HT1080 (cell line): Measurements from ENCODE around the genes CAND1 and MDM1.

DNA sequence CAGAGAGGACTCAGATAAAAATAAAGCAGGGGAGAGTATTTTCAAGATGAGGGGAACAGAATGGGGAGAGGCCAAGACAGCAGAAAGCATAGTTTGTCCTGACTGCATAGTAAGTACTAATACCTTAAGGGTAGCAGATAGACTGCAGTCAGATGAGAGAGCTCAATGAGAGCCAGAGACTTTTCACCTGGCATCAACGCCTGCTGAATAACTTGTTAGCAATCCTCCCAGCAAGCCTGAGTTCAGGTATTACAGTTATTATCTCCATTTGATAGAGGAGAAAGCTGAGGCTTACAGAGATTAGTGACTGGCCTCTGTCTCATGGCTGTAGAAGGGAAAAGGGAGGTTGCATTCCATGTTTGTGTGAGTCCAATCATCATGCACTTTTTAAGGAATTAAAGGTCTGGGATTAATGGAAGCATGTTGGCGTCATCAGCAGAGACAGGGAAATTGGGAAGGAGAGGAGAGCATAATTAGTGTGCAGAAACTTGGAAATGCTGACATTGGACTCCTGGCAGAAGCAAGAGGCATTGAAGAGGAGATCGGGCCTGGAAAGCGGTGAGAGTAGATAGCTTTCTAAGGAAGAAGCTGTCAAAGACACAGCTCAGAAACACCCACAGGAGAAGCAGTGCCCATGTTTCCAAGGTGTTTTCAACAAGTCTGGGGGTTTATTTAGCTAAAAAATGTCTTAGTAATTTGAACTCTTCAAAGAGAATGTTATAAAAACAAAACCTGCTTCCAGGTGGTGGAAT lies 49.3 kb downstream of the IRAK3 start:
RAMPAGE:
- cytosol, long total RNA, result no peak
- long total RNA, result no peak
- nucleus, long total RNA, result no peak

GRCh38 chr12:66445144-66445642 lies 142.9 kb downstream of the HELB start:
RAMPAGE:
- cytosol, long total RNA, result no peak
- long total RNA, result no peak
- nucleus, long total RNA, result no peak

DNA sequence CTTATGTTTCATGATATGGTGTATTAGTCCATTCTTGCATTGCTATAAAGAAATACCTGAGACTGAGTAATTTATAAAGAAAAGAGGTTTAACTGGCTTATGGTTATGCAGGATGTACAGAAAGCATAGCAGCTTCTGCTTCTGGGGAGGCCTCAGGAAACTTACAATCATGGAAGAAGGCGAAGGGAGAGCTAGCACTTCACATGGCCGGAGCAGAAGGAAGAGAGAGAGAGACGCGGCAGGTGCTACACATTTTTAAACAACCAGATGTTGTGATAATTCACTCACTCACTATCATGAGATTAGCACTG lies 195.5 kb upstream of the GRIP1 start:
RAMPAGE:
- cytosol, long total RNA, result no peak
- long total RNA, result no peak
- nucleus, long total RNA, result no peak

RAMPAGE:
- cytosol, long total RNA, result no peak
- long total RNA, result no peak
- nucleus, long total RNA, result no peak
Measured at GRCh38 chr12:67269302-67269715, at the start of gene CAND1. Gene CAND1 (plus strand): TSS chr12:67269358.

DNA sequence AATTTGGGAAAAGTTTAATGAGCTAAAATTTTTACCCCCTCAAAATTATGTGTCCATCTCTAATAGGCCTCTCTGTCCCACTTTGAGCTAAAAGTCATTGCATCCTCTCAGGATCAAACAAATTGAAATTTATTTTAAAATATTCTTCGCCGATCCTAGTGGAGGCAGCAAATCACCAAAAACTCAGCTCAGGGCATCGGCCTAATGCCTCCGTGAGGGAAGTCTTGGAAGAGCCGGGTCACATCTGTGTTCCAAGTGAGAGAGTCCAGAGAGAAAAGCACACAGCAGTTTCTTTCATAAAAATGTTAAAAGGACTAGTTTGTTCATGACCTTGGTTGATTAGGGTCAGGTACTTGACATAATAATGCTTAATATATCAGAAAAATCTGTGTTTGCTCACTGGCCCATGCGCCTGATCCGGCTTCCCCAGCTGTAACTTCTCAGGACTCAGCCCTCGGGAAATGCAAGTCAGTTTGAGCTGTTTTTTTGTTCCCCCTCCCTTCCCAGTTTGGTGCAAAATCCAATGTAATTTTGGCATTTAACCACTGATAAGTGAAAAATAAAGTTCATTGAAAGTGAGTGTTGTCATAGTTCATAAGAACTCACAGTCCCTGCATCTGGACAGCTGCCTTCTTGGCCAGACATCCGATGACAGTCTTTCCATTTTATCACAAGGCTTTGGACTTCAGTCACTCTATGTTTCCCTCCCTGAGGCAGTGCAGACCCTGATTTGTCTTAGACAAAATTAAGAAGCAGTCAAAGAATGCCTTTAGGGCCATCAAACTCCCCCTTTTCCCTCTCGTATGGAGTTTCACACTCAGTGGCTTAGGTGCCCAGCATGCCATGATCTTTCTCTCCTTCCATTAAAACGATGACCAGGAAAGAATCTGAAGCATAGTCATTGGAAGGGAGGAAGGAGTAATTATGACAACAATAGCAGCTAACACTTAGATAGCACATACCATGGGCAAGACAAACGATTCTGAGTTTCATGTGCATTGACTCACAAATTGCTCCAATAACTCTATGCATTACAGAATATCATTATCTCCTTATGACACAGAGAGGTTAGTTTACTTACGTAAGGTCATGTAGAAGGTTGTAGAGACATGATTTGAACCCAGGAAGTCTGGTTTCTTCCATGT lies 161.8 kb downstream of the CAND1 start:
RAMPAGE:
- cytosol, long total RNA, result no peak
- long total RNA, result no peak
- nucleus, long total RNA, result no peak

DNA sequence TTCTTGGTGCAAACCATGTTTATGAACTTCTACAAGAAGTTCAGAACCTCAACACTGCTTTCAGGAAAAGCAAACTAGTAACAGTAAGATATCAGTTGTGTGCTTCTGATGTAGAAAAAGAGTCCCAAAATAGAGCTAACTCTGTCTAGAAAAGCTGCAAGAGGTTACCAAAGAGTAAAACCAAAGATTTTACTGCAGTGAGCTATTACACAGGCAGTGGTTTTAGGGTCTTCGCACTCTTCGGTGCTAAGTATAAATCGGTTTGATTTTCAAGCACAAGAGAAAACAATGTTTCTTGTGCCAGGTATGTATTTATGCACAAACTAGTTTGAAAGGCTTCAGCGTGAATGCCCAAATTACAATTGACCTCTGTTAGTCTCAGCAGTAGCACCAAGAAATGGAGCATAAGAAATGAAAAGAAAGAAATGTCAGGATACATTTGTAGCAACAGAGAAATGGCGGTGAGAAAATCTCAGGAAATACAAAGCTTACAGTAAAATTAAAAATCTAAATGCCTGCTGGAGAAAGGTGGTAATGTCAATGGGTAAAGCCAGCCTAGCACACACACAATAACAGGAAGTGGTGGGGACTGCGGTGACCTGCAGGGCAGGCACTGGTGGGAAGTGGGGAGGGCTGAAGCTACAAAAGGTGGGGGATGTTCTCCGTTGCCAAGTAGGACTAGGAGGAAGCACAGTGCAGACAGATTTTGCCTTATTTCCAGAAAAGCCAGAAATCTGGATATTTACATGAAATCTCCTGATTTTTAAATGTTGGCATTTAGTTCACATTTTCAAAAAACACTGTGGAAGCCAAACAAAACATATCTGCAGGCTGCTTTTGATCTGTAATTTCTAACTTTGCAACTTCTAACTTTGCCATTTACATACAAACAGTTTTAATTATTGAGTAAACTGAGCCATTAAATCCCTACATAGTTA lies 17.9 kb upstream of the DYRK2 start:
RAMPAGE:
- cytosol, long total RNA, result no peak
- long total RNA, result no peak
- nucleus, long total RNA, result no peak

DNA sequence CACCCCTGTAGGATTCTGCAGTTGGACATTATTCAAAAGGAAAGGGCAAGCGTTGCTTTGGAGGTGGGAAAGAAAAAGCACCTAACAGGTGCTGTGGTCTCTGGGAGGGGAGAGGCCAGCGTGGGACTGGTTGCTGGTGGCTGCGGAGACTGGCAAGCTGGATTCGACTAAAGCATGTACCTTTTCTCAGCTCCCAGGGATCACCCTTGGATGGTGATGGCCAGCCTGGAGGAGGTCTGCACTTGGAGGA lies 1.9 kb downstream of the DYRK2 start:
RAMPAGE:
- cytosol, long total RNA, result no peak
- long total RNA, result no peak
- nucleus, long total RNA, result no peak

DNA sequence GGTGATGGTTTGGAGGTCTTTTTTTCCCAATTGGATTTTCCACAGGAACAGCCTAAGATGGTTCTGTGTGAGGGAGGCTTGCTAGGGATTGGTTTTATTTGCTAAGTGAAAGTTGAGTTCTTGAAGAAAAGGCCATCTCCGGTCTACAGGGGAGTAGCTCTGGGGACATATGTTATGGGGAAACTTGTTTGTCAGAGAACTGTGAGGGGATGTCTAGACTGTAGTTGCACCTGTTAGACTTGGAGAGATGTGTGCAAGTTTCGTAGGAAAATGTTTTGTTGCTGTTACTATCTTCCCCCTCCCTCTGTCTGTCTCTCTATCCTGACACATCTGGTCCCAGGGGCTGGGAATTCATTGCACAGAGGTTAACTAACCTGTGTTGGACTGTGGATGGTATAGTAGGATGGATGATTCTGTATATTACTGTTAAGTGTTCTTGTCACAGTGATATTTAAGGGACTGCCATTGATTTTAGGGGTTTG lies 2.3 kb downstream of the DYRK2 start:
RAMPAGE:
- cytosol, long total RNA, result no peak
- long total RNA, result no peak
- nucleus, long total RNA, result no peak

DNA sequence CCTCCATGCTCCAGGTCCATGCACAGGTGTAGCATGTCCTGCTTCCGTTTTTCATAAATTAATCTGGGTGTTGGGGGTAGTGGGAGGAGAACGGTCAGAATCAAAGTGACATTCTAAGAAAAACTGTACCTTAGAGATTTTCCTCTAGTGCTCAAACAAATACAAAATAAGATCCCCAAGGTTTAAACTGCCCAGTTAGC lies 10.5 kb downstream of the DYRK2 start:
RAMPAGE:
- cytosol, long total RNA, result no peak
- long total RNA, result no peak
- nucleus, long total RNA, result no peak

RAMPAGE:
- cytosol, long total RNA, result no peak
- long total RNA, result no peak
- nucleus, long total RNA, result no peak
Measured at GRCh38 chr12:67988535-67989124, 170.9 kb downstream of the IFNG start.

DNA sequence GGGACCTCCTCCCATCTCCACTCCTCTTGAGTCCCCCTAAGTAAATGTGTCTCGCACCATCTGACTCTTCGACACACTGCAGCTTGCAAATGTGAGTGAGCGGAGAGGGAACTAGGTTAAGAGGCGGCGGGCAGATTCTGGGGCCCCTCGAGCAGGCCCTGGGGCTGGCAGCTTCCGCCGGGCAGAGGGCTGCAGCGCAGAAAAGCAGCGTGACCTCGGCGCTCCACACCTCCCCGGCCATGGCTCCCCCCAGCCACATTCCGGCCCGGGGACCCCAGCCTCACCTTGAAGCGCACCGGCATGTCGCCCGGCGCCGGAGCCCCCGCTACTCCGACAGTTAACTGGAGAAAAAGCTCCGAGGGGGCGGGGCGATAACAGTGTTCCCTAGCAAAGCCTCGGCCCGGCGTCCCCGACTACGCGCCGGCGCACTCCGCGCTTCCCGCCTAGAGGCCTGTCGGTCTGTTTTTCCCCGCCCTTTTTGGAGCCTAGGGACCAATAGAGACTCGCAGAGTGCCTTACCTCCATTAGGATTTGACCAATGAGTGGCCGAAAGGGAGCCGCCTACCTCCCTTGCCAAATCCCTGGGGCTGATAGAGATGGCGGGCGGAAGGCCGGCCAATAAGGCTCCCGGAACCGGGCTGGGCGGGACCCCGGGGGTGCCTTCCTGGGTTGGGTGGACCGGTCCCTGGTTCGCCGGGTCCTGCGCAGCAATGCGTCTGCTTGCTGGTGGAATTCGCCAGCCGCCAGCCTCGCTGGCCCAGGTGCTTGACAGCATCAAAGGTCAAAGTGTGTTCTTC lies at the start of gene MDM1:
MDM1 (minus strand) TSS at position 419 of the 797 bp plus-strand sequence.
RAMPAGE:
- cytosol, long total RNA, result start-site peak on the minus strand centred at position 380 of the sequence, 91 bp wide, 59 and 23 reads in 2 replicates
- long total RNA, result no peak
- nucleus, long total RNA, result start-site peak on the minus strand centred at position 365 of the sequence, 17 bp wide, 52 and 15 reads in 2 replicates

DNA sequence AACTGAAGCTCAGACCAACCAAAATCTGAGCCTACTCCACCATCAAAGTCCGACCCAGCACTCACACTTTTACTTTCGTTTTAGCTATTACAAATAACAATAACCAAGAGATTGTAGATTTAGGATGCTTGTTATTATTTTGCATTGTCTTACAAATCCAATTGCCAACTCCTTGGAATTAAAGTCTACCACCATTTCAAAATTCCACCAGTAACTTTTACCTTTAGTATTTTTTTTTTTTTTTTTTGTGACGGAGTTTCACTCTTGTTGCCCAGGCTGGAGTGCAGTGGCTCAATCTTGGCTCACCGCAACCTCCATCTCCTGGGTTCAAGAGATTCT lies 130.8 kb upstream of the MDM1 start:
RAMPAGE:
- cytosol, long total RNA, result no peak
- long total RNA, result no peak
- nucleus, long total RNA, result no peak

DNA sequence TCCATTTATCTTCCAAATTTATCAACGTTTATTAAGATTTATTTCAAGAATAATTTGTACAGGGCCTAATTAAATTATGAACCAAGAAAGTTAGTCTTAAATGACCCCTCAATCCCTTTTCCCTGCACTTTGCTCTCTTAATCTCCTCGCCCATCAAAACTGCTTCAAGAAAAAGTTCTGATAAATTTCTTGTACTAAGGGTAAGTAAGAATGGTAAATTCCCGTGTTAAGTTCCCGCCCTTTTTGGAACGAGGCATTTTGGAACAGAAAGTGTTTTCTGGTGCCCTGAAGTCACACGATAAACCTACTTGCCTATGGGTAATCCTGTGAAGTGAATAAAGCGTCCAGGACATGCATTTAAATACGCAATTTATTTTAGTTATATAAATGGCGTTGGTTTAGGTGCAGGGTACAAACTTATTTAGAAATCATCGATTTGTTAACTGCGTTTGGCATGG lies 820 bp upstream of the RAP1B start:
RAMPAGE:
- cytosol, long total RNA, result no peak
- long total RNA, result no peak
- nucleus, long total RNA, result no peak

DNA sequence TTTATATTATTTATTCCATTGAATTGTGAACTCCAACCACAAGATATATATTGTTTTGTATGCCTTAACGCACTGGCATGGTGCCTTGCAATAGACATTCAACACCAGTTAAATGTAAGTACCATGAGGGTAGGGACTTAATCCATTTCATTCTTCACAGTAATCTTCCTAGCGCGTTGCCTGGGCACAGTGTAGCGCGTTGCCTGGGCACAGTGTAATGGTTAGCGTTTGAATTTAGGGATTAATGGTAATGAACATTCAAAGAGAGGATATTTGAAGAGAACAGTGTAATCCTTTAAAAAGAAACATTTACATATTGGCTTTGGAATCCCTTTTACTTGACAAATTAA lies 2.8 kb downstream of the RAP1B start:
RAMPAGE:
- cytosol, long total RNA, result no peak
- long total RNA, result no peak
- nucleus, long total RNA, result no peak

DNA sequence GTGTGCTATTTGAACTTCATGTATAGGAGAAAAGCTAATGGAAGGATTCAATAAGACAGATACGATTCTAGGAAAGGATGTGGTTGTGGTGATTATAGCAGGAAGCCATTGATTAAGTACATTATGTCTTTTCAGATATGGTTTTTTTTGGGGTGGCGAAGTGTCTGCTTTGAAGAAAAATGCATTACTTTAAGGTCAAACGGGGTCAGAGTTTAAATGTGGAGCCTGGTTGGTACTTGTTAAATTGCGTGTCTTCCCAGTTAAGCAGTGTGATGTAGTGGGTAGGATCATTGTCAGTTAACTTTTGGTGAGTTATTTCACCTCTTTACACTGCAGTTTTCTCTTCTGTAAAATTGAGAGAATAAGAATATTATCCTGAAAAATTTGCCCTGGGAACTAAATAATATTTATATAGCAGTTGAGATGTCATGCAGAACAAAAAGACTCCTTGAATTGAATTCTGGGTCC lies 12.9 kb upstream of the NUP107 start:
RAMPAGE:
- cytosol, long total RNA, result no peak
- long total RNA, result no peak
- nucleus, long total RNA, result no peak

DNA sequence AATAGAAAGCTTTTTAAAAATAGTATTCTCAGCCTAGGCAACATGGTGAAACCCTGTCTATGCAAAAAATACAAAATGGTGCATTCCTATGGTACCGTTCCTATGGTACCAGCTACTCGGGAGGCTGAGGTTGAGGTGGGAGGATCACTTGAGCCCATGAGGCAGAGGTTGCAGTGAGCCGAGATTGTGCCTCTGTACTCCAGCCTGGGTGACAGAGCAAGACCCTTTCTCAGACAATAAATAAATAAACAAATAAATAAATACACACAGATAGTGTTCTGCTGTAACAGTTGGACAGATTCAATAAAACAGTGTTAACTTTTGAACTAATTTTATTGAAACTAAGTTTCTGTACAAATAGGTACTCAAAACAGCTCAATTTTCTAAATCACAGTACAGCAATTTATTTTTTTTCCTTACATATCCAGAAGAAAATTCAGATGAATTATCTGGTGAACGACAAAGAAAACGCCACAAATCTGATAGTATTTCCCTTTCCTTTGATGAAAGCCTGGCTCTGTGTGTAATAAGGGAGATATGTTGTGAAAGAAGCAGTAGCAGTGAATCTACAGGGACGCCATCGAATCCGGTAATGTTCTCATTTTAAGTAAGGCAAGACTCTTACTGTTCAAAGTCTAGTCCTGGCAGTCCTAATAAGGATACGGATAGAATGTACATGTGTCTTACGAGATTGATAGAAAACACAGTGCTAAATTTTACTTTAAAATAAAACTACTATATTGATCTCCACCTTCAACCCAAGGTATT lies 20.6 kb downstream of the MDM2 start:
RAMPAGE:
- cytosol, long total RNA, result no peak
- long total RNA, result no peak
- nucleus, long total RNA, result no peak

GRCh38 chr12:68915086-68915526 lies 17.9 kb downstream of the CPM start:
RAMPAGE:
- cytosol, long total RNA, result no peak
- long total RNA, result no peak
- nucleus, long total RNA, result no peak

DNA sequence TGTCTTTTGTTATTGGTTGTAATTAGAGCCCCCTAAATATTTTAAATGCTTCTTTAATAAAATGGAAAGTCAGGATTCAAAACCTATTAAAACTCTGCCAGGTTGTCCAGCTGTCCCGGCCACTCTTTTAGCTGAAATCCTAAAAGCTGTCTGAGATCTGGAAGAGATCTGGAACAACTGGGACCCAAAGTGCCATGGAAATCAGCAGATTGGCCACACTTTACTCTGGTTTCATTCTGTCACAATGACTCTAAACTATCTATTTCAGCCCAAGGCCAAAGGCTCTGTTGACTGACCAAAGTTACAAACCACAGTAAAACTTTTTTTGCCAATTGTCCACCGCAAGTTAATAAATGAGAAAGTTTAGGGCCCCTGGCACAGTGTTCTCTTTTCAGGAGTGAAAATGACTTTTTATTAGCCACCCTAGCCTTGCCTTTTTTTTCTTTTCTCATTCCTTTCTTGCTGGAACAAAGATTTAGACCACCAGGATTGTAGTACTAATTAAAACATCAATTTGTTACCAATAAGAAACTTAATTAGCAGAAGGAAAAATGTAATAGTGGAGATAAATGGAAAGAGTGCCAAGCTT lies 113.4 kb upstream of the CPM start:
RAMPAGE:
- cytosol, long total RNA, result no peak
- long total RNA, result no peak
- nucleus, long total RNA, result no peak

DNA sequence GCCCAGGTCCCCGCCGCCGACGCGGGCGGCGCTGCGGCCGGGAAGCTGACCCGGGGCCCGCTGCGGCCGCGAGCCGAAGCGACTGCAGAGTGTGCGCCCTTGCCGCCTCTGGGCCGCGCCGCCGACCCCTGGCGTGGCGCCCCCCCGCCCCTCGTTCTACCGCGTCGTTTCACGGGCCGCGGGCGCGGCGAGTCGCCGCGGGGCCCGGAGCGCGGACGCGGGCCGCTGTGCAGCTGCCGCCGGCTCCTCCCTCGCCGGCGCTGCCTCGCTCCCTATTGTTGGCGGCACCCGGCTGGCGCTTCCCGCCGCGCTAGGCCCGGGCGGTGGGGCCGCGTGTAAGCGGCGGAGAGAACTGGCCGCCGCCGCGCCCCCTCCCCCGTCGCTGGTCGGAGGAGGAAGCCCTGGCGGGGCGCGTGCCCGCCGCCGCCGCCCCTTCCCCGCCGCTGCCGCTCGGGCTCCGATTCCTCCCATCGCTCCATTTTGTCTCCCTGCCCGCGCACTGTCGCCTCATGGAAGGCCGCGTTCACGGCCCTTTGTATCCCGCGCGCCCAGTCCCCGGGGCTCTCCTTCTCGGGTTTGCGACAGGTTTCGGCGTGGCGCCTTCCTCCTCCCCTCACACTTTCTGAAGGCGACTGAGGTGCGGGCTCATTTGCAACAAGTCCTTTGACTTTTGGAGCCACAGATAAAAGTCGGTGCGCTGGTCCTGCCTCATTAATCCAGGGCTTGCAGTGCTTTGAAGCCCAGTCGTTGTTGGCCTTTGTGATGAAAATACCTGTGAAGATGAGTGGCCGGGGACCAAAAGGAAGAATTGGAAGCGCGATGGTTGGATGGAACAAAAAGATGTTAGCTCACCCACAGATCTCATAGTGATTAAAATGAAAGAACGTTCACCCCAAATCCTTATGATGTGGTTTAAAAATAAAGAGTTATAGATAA lies 616 bp downstream of the CPSF6 start:
RAMPAGE:
- cytosol, long total RNA, result no peak
- long total RNA, result no peak
- nucleus, long total RNA, result no peak

DNA sequence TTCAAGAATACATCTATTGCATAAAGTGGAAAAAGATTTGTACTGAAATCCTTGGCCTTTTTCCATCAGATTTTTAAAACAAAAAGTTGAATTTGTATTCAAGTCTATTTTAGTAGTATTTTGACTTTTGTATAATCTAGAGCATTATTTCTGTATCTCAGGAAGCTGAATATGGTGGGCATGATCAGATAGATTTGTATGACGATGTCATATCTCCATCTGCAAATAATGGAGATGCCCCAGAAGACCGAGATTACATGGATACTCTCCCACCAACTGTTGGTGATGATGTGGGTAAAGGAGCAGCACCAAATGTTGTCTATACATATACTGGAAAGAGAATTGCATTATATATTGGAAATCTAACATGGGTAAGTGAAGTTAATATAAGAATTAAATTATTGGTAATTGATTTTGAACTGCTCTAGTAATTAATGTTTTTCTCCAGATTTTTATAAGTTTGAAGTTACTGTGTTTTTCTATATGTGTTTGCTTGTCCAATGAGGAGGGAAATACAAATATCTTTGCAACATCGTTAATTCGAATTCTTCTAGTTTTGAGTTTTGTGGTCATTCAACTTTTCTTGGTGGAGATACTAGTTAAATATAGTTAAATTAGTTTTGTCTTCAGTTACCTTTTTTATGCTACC lies 11.7 kb downstream of the CPSF6 start:
RAMPAGE:
- cytosol, long total RNA, result no peak
- long total RNA, result no peak
- nucleus, long total RNA, result no peak